Gastroesophageal sphincter (tissue), 4 donors: ENCODE results near the genes QRICH1, C3orf62, AMT and TRAIP.

- PRO-cap, result unidirectional peak, minus-strand start at chr3:49021254; bidirectional peak, plus-strand start at chr3:49021673, minus-strand start at chr3:49021505
- RAMPAGE, long total RNA, 4 experiments, result no peak in any of the 4 experiments
These were observed 744 bp upstream of the NDUFAF3 start for GRCh38 chr3:49021155-49021599.

- PRO-cap, result no peak
- RAMPAGE, long total RNA, 4 experiments, result no peak in any of the 4 experiments
These were observed 3.1 kb downstream of the IMPDH2 start for GRCh38 chr3:49025810-49026715.

GRCh38 chr3:49063150-49063632 lies 30.7 kb downstream of the QRICH1 start:
- PRO-cap, result no peak
- RAMPAGE, long total RNA, 4 experiments, result no peak in any of the 4 experiments

DNA sequence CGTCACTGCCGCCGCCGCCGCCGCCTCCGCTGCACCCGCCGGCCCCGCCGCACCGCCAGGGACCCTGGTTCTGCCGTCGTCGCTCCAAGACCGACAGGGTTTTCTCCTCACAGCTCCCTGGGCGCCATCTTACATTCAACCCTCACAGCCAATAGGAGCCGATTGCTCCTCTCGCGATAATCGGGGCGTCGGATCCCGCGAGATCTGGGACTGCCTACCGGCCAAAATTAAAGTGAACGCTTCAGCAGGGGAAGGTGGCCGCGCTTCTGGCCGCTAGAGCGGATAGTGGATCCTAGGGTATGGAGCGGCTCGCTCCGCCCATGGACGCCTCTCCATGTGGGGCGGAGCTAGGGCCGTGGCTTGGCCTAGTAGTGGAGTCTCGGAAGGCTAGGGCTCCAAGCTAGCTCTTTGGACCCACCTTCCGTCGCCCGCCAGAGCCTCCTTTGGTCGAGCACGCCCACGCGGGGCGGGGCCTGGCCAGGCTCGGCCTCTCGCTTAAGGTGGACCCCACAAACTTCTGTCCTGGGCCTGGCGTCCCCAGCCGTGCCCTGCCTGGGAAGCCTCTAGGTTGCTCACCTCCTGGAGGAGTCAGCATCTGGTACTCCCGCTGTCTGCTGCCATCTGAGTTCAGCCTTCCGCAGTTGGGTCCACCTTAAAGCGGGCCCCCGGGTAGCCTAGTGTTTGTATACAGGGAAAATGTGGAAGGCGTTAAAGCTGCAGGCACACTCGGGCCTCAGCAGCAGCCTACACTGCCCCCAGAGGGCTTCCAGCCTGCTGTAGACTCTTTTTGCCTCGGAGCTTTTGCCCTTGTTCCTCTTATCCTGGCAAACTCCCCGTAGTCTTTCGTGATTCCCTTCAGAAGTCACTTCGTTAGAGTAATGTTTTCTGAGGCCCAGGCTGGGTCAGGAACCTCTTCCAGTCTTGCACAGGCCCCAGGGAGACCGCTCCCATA lies at the start of gene QRICH1:
TSS of gene QRICH1 (minus strand) at position 153 of the 952 bp plus-strand sequence.
- PRO-cap, result bidirectional peak, plus-strand start at position 230 of the sequence, minus-strand start at position 103 of the sequence; bidirectional peak, plus-strand start at position 474 of the sequence, minus-strand start at position 268 of the sequence; bidirectional peak, plus-strand start at position 711 of the sequence, minus-strand start at position 623 of the sequence
- RAMPAGE, long total RNA, 4 experiments, result start-site peak on the minus strand in 2 of 4 experiments, centred at positions 143 to 145 of the sequence, 81 to 126 reads per replicate

DNA sequence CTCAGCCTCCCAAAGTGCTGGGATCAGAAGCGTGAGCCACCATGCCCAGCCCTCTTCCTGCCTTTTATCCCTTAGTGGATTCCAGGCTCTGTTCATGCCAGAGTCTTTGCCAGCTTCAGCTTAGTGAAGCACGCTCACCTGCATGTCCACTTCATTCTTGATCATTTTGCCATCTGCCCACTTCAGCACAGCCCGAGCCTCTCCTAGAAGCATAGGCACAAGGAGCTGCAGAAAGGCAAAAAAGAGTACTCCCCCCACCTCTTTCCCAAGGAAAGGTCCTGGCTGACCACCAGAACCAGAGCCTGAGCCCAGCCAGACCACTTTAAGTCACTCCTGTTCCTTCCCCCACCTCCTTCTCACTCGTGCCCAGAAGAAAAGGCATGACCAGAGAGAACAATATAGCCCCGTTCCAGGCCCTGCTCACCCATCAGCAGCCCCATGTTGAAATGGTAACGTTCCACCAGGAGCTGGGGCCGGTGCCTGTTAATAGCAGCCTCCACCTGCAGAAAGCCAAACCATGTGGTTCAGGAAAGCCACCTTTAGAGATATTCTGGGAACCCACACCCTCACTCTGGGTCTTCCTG lies 1.3 kb downstream of the QARS1 start:
- PRO-cap, result no peak
- RAMPAGE, long total RNA, 4 experiments, result start-site peak on the minus strand in 1 of 4 experiments, centred at positions 166 to 439 of the sequence, 22 to 26 reads per replicate

DNA sequence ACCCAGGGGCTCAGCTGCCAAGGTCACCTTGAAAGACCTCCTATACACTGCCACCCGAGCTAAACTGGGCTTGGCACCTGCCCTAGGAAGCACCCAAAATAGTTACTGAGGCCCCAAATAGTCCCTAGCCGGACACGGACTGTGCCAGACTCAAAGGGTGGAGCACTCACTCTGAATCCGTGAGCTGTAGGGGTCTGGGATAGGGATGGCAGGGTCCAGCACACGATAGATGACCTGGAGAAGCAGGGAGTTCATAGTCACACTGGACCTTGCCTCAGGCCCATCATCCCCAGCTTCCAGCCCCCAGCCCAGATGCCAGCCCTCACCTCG lies 1.7 kb downstream of the LAMB2 start:
- PRO-cap, result no peak
- RAMPAGE, long total RNA, 4 experiments, result no peak in any of the 4 experiments

DNA sequence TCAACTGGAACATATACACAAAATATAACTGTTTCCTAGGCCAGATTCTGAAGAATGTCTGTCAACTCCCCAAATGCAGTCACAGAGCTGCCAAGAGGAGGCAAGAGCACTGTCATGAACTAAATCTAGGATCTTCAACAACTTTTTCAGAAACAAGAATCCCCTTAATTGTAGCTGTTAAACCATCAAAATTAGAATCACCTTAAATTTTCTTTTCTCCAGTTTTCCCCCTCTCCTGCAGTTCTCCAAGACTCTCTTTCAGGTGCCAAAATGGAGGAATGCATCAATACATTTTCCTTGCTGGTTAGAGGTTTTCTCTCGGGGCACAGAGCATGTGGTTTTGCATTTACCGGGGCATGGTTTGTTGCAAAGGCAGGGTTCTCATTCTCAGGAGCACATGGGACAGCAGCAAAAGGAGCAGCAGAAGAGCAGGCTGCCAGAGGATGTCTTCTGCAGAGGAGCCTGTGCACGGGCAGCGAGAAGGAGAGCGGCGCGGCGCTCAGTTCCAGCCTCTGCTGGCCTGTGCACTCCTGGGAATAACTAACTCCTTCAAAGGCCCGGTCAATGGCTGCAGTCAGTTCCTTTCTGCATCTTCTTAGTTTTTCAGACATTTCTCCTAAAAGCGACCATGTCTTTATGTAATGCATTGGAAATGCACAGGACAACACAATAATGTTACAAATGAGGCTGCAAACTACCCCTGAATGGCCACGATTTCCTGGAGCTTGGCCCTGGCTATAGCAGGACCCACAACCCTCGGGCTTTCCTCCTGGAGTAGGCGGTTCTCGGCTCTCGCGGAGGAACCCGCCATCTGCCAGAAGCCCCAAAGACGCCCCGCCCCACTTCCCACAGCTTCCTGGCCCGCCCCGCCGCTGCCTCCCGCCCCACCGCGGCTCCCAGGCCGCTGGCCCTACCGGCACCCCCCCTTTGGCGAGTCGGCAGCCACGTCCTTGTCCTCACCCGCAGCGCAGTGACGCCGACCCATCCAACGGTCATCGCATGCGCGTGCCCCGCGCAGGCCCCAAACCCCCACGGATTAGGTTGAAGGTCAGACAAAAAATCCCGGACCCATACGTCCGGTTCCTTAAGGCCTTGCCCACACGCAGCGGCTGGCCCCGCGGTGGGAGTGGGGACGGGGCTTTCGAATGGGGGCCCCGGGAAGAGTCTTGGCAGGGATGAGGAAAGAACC lies at the start of gene C3orf62:
TSS of gene C3orf62 (minus strand) at position 1,007 of the 1,189 bp plus-strand sequence.
- PRO-cap, result bidirectional peak, plus-strand start at position 941 of the sequence, minus-strand start at position 776 of the sequence; bidirectional peak, plus-strand start at position 1,071 of the sequence, minus-strand start at position 1,040 of the sequence
- RAMPAGE, long total RNA, 4 experiments, result start-site peak on the plus strand in 1 of 4 experiments, centred at position 923 of the sequence, 11 reads per replicate

DNA sequence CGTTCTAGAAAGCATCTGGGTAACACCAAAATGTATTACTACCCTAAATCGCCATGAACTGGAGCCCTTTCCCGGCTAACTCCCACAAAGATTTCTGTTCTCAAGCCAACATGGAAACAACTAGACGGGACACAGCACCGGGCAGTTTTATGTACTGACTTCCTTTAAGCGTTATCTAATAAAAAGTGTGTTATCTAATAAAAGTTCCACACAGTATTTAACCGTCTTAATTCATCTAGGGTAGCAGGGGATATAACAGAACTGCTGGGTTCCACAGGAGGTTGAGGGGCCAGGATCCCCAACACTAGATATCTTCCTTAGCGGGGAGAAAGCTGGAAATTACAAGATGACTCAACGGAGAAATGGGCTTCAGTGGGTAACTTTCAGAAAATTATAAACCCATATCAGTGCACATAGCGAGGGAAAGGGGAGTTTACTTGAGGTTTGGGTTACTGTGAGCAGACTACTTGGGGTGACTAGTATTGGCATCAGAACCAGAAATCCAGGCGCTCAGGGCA lies 442 bp upstream of the C3orf62 start:
- PRO-cap, result unidirectional peak, minus-strand start at position 122 of the sequence
- RAMPAGE, long total RNA, 4 experiments, result no peak in any of the 4 experiments

DNA sequence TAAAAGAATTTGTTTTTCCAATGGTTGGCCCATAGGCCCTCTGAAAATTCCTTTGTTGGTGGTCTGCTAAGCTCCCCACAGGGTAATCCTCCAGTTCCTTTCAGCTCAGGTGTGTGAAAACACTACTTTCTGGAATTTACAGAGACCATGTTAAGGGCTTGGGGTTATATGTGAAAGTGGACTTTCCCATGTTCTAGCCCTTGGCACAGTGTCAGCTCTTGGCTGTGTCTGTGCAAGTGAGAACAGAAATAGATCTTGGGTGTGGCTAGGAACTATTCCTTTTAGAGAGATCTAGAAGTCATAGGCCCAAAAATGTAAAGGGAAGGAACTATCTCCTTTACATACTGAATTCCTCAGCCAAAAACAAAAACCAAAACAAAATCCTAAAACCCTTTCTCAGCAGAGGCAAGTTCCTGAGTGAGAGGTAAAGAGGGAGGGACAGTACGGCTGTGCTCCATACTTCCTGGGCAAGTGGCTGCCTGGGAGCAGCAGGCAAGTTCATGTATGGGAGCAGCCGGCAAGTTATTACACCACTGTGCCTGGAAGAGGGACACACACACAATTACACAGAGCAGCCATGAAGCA lies 19.8 kb upstream of the C3orf62 start:
- PRO-cap, result no peak
- RAMPAGE, long total RNA, 4 experiments, result no peak in any of the 4 experiments

DNA sequence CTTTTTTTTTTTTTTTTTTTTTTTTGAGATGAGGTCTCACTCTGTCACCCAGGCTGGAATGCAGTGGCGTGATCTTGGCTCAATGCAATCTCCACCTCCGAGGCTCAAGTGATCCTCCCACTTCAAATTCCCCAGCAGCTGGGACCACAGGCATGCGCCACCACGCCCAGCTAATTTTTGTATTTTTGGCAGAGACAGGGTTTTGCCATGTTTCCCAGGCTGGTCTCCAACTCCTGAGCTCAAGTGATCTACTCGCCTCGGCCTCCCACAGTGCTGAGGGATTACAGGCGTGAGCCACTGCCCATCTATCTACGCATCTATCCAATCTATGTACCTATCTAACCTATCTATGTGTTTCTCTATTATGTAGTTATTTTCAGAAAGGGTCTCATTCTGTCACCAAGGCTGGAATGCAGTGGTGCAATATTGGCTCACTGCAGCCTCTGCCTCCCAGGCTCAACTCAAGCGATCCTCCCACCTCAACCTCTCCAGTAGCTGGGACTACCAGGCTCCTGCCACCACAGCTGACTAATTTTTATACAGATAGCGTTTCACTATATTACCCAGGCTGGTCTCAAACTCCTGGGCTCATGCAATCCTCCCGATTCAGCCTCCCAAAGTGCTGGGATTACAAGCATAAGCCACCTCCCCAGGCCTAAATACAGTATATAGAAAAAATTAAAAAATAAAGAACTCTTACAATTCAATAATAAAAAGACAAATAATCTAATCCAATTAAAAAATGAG lies 20.3 kb upstream of the GPX1 start:
- PRO-cap, result no peak
- RAMPAGE, long total RNA, 4 experiments, result no peak in any of the 4 experiments

DNA sequence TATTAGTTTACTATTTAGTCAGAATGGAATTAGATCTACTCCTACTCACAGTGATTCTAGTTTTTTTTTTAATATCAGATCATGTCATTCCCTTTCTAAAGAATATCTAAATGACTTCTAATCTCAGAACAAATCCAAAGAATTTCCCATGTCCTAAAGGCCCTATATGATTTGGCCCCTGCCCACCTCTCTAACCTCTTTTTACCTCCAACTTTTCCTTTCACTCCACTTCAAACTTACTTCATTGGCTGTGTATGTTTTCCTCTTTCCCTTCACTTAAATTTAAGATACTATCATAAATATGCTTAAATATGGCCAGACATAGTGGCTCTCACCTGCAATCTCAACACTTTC lies 4.2 kb downstream of the RHOA start:
- PRO-cap, result no peak
- RAMPAGE, long total RNA, 4 experiments, result no peak in any of the 4 experiments

DNA sequence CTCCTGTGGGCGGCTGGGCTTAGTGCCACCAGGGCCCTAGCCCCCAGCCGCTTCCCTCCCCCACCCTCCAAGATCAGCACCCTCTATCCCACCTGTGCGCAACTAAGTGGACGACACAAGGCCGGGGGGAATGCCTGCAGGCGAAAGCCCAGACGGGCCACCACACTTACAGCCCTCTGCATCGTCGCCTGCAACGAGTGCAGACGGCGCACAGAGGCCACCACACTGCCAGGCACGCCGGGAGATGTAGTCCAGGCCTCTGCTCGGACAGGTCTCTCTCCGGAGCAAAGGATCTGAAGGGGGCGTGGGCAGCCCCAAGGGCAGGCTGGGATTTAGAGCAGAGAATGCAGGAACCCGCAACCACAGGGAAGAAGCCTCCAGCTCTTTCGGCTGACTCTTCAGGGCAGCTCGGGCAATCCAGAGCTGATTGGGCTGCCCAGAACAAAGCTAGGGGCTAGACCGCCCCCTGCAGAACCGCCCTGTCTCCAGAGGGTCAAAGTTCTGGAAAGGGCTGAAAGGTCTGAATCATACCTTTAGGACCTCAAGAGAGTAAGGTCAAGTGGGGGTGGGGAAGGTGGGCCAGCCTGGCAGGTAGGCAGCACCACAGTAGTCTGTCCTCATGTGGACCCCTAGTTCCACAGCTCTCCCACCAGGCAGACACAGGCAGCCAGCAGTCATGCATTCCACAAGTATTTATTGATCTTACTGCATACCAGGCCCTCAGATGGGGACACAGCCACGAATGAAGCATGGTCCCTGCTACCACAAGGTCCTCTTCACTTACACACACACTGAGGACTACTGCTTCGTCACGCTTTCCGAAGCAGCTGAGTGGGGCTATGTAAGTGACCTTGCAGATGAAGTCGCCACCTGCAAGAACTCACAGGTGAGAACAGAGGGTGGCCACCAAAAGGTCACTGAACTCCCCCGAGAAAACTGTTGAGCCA lies at the start of gene AMT:
TSS of gene AMT (minus strand) at position 205 of the 947 bp plus-strand sequence.
- PRO-cap, result no peak
- RAMPAGE, long total RNA, 4 experiments, result no peak in any of the 4 experiments

GRCh38 chr3:49533593-49534209 lies 20.6 kb upstream of the BSN start:
- PRO-cap, result no peak
- RAMPAGE, long total RNA, 4 experiments, result no peak in any of the 4 experiments

DNA sequence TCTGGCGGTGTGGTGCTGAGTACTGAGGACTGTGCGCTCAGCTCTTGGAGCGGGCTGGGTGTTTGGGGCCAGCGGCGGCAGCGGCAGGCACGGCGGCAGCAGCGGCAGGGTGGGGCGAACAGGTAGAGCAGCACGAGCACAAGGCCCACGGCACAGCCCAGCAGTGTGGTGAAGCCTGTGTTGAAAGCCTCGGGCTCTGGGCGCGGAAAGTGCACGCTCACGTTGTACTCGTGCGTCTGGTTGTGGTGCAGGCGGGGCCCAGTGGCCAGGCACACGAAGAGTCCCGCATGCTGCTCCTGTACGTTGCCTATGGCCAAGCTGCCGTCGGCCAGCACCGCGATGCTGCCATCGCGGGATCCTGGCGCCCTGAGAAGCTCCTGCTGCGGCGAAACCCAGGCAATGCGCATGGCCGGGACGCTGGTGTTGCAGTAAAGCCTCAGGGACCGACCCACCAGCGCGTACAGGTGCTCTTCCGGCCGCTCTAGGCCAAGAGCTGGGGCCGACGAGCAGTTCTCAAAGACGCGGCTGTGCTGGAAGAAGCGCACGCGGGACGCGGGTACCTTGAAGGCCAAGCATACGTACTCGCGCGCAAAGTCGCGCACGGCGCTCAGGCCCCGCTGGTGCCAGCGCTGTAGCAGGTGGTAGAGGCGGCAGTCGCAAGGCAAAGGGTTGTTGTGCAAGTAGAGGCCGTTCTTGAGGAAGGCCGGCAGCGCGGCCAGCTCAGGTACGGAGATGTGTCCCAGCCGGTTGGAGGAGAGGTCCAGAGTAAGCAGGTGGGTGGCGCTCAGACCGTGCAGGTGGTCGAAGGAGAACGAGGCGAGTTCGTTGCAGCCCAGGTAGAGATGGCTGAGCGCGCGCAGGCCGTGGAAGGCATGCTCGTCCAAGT lies 1.1 kb downstream of the AMIGO3 start:
- PRO-cap, result unidirectional peak, plus-strand start at position 790 of the sequence
- RAMPAGE, long total RNA, 4 experiments, result start-site peak on the minus strand in 1 of 4 experiments, centred at position 648 of the sequence, 7 reads per replicate

GRCh38 chr3:49856186-49857057 lies at the start of gene TRAIP:
Gene TRAIP (minus strand): TSS chr3:49856564.
- PRO-cap, result bidirectional peak, plus-strand start at chr3:49856668, minus-strand start at chr3:49856564
- RAMPAGE, long total RNA, 4 experiments, result start-site peak on the minus strand in 1 of 4 experiments, at chr3:49856554-49856586 at its widest, 14 reads per replicate

DNA sequence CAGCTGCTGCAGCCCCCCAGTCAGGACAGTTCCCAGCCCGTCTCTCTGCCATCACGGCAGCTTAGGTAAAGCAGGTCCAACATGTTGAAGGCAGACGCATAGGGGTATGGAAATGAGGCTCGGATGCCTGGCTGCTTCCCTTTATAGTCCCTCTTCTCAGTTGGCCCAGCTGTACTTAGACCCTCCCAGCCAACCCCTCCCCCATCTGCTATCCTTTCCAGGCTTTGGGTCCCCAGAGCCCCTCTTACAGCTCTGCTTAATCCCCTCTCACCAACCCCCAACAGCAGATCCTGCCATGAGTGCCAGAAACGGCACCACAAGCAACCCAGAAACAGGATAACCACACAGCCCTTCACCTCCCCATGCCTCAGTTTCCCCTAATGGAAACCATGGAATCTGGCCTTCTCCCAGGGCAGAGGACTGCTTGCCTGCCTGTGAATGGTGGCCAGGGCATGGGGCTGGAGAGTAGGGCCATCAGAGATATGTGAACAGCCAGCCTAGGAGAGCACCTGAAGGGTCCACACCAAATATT lies 1.6 kb downstream of the CAMKV start:
- PRO-cap, result no peak
- RAMPAGE, long total RNA, 4 experiments, result no peak in any of the 4 experiments

DNA sequence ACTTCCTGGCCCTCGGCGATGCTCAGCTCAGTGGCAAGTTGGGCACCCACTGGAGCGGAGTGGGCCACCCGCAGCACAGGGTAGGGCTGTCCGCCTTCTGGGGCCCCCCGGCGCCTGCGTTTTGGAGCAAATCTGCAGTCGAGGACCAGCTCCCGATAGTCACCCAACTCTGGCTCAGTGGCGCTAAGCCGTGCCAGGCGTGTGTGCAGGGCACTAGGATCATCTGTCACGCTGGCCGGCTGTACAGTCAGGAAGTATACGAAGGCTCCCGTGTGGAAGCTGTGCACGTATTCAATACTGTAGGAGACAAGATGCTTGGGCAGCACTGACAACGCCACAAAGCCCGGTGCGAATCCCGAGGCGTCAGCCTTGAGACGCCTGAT lies 1.1 kb downstream of the MST1R start:
- PRO-cap, result no peak
- RAMPAGE, long total RNA, 4 experiments, result no peak in any of the 4 experiments

GRCh38 chr3:49902959-49903689 lies 549 bp downstream of the MST1R start:
- PRO-cap, result no peak
- RAMPAGE, long total RNA, 4 experiments, result no peak in any of the 4 experiments

- PRO-cap, result no peak
- RAMPAGE, long total RNA, 4 experiments, result no peak in any of the 4 experiments
These were observed 26.7 kb downstream of the RBM5 start for GRCh38 chr3:50115219-50116046.

DNA sequence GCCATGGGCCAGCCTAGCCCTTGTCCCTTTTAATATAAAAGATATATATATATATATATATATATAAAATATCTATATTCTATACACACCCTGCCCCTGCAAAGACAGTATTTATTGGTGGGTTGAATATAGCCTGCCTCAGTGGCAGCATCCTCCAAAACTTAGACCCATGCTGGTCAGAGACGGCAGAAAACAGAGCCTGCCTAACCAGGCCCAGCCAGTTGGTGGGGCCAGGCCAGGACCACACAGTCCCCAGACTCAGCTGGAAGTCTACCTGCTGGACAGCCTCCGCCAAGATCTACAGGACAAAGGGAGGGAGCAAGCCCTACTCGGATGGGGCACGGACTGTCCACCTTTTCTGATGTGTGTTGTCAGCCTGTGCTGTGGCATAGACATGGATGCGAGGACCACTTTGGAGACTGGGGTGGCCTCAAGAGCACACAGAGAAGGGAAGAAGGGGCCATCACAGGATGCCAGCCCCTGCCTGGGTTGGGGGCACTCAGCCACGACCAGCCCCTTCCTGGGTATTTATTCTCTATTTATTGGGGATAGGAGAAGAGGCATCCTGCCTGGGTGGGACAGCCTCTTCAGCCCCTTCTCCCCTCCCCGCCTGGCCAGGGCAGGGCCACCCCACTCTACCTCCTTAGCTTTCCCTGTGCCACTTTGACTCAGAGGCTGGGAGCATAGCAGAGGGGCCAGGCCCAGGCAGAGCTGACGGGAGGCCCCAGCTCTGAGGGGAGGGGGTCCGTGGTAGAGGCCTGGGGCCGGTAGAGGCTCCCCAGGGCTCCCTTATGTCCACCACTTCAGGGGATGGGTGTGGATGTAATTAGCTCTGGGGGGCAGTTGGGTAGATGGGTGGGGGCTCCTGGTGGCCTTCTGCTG lies 3.0 kb upstream of the GNAT1 start:
- PRO-cap, result no peak
- RAMPAGE, long total RNA, 4 experiments, result no peak in any of the 4 experiments